Urinary bladder (tissue), 3 donors: ENCODE measurements around the genes CYSLTR1, SH3BGRL, HDX and DACH2.

DNA sequence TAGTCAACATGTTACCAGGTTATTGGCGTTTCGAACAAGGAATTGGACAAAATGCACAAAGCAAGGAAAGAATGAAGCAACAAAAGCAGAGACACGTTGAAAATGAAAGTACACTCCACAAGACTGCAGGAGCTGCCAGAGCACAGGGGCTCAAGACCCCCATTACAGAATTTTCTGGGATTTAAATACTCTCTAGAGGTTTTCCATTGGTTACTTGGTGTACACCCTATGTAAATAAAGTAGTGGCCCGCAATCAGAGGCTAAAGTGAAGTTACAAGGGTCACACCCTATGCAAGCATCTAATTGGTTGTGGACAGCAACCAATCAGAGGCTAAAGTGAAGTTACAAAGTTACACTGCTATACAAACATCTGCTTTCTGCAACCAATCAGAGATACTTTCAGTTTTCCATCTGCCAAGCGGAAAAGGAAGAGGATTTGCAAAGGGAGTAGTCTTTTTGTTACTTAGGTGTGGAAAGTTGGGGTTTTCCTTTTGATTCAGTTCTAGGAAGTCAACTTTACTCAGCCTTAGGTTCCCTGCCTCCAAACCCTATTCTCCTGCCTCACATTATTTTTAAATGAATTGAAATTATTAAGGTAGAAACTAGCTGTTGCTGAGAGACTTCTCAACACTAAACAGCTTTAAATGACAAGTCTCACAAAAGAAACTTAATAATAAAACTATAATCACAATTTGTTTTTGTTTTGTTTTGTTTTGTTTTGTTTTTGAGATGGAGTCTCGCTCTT, 2.1 kb upstream of the ATRX start:
- PRO-cap: unidirectional peak, plus-strand start at position 421 of the sequence
- RAMPAGE, long total RNA: no peak

- PRO-cap: bidirectional peak, plus-strand start at chrX:78104255, minus-strand start at chrX:78103930
- RAMPAGE, long total RNA: no peak
Observed at GRCh38 chrX:78103589-78104106, 400 bp upstream of the PGK1 start.

- PRO-cap: unidirectional peak, plus-strand start at chrX:78327617; unidirectional peak, minus-strand start at chrX:78327825
- RAMPAGE, long total RNA: no peak
Observed at GRCh38 chrX:78327005-78328070, at the start of gene CYSLTR1. Gene CYSLTR1 (minus strand): TSS chrX:78327611.

DNA sequence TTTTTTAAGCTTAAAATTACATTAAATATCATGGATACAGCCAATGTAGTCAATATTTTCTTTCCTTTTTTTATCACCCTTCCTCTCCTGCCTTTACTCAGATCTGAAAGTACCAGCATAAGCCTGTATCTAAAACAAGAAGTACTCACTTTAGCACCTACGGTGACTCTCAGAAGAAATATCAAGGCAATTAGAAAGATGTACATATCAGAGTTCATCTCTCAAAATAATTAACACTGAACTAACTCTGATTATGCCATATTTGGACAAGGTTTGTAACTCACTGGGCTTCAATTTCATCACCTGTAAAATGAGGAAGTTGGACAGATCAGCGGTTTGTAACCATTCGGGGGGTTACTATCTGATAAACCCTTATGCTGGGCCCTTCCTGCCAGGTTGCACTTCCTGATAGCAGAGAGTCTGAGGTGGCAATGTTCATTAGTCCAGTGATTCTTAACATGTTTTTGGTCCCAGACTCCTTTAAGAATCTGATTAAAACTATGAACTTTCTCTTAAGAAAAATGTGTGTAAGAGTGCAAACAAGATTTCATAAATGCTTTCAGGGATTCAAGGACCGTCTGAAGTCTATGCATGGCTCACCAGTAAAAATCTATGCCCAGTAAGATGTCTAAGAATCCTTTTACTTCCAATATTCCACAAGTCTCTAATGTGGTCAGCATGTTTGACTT, 5.6 kb upstream of the GPR174 start:
- PRO-cap: no peak
- RAMPAGE, long total RNA: no peak

DNA sequence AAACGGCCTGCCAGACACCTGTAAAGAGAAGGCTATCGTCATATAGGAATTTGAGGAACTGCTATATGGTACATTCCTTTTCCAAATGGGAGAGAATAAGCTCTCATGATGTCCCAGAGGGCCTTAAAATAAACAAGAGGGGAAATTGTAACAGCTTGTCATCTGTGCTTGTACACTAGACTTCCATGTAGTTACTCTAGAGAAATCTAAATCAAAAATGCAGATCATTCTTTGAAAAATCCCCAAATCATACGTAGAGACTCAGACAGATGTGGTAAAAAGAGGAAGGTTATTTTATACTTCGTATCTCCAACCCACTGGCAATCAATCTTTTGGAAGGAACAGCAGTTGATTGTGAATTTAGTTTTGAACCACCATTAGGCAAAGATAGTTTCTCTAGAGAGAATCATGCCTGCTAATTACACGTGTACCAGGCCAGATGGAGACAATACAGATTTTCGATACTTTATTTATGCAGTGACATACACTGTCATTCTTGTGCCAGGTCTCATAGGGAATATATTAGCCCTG, 26.2 kb downstream of the GPR174 start:
- PRO-cap: no peak
- RAMPAGE, long total RNA: no peak

GRCh38 chrX:81200891-81201249, 843 bp downstream of the HMGN5 start:
- PRO-cap: no peak
- RAMPAGE, long total RNA: no peak

GRCh38 chrX:81201607-81202726, at the start of gene SH3BGRL:
Gene SH3BGRL (plus strand): TSS chrX:81202102.
- PRO-cap: bidirectional peak, plus-strand start at chrX:81201996, minus-strand start at chrX:81202014
- RAMPAGE, long total RNA: start-site peak on the plus strand at chrX:81201985-81202194, 6,217 and 5,521 reads in 2 replicates

DNA sequence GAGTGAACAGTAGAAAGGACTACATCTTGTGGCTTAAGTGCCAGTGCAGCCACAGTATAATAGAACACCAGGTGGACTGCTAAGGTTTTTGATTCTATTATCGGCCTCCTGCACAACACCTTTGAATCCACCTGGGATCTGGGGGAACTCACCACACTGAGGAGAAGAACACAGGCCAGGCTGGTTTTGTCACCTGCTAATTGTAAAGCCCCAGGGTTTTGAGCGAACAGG, 36.4 kb downstream of the SH3BGRL start:
- PRO-cap: no peak
- RAMPAGE, long total RNA: no peak

DNA sequence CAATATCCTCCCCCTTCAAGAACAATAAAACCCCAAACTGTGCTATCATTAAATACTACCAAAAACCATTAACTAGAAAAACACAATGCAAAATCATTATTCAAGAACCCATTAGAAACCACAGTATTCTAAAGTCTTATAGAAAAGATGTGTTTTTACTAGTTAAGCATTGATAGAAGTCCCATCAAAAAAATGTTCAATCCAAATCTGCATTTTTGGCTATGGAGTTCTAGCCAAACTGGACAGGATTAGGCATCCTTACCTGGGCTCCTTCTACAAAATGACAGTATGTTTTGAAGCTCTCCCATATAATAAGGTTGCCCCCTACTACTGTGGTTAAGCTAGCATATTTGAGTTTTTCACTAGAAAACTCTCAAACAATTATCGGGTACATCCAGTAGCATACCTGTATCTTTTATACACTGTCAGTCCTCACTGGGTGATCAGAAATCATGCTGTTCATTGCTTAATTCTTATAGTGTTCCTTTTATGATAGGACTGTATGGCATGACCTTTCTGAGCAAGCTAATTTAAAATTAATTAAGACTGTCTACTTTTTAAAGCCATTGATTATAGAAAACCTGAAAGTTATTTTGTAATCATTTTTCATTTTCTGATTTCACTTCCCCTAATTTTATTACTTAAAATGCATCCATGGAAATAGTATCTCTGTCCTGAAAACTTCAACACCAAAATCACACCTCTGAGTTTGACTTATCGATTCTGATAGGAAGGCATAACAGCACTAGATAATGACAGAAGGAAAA, 126.1 kb downstream of the RPS6KA6 start:
- PRO-cap: no peak
- RAMPAGE, long total RNA: no peak

DNA sequence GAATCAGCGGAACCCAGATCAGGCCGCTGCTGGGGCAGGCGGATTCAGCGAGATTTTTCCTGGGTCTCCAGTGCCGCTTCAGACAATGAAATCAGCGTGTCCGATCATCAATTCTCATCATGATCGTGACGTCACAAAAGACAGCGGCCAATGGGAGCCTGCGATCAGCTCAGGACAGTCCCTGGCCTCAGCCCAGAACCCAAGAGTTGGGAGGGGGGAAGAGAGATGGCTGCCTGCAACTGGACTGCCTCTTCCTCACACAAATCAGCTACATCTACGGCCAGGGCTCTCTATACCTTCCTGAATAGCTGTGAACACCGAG, at the start of gene HDX:
HDX (minus strand) TSS at position 87 of the 322 bp plus-strand sequence.
- PRO-cap: bidirectional peak, plus-strand start at position 202 of the sequence, minus-strand start at position 93 of the sequence
- RAMPAGE, long total RNA: start-site peak on the minus strand centred at position 83 of the sequence, 31 bp wide, 110 and 58 reads in 2 replicates

DNA sequence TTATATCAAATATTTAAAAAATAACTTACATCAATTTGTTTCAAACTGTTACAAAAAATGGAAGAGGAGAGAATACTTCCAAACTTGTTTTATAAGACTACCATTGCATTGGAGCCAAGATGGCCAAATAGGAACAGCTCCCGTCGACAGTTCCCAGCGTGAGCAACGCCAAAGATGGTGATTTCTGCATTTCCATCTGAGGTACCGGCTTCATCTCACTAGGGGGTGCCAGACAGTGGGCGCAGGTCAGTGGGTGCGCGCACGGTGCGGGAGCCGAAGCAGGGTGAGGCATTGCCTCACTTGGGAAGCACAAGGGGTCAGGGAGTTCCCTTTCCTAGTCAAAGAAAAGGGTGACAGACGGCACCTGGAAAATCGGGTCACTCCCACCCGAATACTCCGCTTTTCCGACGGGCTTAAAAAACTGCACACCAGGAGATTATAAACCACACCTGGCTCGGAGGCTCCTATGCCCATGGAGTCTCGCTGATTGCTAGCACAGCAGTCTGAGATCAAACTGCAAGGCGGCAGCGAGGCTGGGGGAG, 149.7 kb upstream of the POF1B start:
- PRO-cap: no peak
- RAMPAGE, long total RNA: no peak

DNA sequence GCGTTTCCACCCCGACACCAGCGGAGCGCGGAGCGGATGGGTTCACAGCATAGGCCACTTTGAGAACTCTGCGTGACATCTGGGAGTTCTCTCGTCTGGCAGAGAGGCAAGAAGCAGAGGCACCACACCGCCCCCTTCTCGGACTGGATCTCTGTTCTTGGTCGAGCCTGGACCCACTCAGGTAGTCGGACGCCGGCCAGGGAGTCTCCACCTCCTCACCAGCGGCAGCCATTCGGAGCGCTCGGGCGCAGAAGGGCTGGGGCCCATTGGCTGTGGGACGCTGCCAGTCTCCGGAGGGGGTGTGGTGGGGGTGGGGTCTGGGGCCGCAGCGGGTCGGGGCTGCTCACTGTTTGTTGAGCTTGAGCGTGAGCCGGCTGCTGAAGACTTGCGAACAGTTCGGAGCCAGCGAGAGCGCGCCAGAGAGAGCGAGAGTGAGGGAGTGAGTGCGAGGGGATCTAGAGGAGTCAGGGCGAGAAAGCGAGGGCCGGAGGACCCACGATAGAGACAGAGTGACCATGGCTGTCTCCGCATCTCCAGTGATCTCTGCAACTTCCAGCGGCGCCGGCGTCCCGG, at the start of gene DACH2:
DACH2 (plus strand) TSS at position 346 of the 573 bp plus-strand sequence.
- PRO-cap: bidirectional peak, plus-strand start at position 368 of the sequence, minus-strand start at position 153 of the sequence
- RAMPAGE, long total RNA: no peak

DNA sequence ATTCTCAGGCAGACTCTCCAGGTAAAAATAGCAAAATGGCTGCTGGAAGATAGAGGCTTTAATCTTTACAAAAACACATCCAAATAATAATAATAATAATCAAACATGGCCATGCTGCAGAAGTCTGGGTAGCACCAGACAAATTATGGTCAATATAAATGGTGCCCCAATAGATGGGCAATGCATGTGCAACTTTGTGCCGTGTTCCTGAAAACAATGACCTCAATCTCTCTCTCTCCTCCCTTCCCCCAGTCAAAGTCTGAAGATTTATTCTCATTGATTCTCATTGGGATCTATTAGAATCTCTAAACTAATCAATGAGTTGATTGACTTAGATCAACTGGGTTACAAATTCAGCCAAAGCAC, 344.4 kb downstream of the NAP1L3 start:
- PRO-cap: no peak
- RAMPAGE, long total RNA: no peak

DNA sequence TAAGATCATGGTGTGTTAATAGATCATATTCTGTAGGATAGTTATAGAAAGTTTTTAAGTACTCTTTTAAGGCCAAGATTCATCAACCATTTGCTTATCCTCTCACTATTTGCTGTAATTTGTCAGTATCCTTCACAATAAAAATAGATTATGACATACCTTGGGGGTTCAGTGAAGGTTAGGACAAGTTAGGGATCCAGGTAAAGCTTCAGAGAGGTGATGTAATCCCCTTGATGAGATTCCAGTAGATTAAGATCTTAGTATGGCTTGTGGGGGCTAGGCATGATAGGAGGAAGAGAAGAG, 298.1 kb downstream of the RPA4 start:
- PRO-cap: no peak
- RAMPAGE, long total RNA: no peak

GRCh38 chrX:99066651-99067183, 1343.4 kb downstream of the PCDH19 start:
- PRO-cap: no peak
- RAMPAGE, long total RNA: no peak

DNA sequence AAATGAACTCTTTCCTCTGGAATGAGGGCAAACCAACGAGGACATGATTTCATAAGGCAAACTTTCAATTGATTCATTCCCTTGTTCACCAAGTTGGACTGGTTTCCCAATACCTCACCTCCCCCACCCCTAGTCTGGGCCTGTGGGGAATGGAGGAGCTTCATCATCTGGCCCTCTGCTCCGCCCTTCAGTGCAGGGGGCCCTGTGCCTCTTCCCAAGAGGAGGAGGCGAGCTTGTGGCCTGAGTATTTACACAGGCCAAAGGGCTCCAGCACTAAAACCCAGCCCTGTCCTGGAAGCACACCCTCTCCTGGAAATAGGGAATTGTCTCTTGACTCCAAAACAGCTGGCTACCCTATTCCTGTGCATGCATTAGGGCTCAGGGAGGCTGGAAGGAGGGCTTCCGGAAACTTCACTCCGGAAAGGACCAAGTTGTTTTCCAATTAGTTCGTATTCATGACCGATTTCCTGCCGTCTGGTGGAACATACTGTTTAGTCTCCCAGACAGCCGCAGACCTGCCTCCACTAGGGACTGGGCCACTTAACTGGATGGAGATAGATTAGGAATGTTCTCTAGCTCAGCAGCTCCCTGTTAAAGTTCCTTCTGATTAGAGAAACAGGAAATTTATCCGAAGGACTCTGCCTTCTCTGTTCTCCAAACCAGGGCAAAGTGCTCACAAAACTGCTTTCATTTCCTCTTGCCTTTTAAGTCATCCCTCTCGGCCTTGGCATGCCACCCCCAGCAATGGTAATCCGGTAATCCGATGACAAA, 5.7 kb downstream of the SRPX2 start:
- PRO-cap: bidirectional peak, plus-strand start at position 132 of the sequence, minus-strand start at position 70 of the sequence
- RAMPAGE, long total RNA: no peak

GRCh38 chrX:100729892-100730545, 1.9 kb downstream of the SYTL4 start:
- PRO-cap: no peak
- RAMPAGE, long total RNA: no peak

DNA sequence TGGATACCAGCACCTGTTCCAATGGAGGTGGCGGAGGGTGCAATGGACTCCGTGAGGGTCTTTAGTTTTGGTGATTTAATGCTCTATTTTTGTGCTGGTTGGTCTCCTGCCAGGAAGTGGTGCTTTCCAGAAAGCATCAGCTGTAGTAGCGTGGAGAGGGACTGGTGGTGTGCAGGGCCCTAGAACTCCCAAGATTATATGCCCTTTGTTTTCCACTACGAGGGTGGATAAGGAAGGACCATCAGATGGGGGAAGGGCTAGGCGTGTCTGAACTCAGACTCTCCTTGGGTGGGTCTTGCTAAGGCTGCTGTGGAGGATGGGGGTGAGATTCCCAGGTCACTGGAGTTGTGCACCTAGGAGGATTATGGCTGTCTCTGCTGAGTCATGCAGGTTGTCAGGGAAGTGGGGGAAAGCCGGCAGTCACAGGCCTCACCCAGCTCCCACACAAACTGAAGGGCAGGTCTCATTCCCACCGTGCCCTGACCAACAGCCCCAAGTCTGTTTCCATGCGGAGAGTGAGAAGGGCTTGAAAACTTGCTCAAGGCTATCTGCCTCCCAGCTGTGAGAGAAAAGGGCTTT, 8.0 kb upstream of the CSTF2 start:
- PRO-cap: no peak
- RAMPAGE, long total RNA: no peak

- PRO-cap: no peak
- RAMPAGE, long total RNA: no peak
Observed at GRCh38 chrX:100924361-100924583, 4.4 kb downstream of the XKRX start.

- PRO-cap: bidirectional peak, plus-strand start at chrX:101080220, minus-strand start at chrX:101080073
- RAMPAGE, long total RNA: no peak
Observed at GRCh38 chrX:101079762-101080752, 1.4 kb downstream of the TMEM35A start.